Tibial nerve (tissue), 3 donors: ENCODE results near the gene EPB41L2.

DNA sequence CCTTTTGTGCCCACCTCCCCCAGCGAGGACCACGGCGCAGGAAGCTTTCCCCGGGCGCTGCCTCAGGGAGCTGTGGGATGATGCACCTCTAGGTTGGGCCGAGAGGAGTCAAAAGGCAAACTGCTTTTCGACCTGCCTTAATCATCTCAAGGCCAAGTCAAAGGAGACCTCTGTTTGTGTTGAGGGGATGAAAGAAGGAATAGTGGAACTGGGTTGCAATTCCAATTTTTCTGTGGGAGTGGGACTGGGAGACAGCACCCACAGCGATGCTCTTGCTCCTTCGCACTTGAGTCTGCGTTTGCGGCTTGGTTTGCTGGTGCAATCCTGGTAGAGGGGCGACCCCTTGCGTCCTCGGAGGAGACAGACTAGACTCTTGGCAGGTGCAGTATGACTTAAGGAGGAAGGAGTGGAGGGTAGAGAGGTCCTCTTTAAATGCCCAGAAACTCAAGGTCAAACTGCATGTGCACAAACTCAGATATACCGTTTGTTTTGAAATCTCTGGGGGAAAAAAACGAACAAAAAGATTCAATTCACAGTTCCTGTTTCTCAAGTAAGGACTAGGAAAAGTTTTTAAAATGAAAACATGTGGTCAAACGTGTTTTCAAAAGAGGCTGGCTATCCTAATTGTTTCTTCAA lies 2.9 kb downstream of the RSPO3 start:
- PRO-cap = unidirectional peak, minus-strand start at position 294 of the sequence
- RAMPAGE, long total RNA, 3 experiments = no peak in any of the 3 experiments

DNA sequence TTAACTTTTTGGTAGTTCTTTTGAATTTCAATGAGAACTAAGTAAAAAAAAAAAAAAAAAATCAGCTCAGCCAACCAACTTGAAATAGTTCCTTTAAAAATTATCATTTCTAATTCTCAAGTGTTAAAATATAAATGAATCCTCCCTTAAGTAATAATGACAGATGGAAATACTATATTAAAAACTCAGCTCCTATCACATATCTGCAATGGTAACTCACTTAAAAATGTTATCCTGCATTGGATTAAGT lies 31.2 kb upstream of the C6orf58 start:
- PRO-cap = no peak
- RAMPAGE, long total RNA, 3 experiments = no peak in any of the 3 experiments

DNA sequence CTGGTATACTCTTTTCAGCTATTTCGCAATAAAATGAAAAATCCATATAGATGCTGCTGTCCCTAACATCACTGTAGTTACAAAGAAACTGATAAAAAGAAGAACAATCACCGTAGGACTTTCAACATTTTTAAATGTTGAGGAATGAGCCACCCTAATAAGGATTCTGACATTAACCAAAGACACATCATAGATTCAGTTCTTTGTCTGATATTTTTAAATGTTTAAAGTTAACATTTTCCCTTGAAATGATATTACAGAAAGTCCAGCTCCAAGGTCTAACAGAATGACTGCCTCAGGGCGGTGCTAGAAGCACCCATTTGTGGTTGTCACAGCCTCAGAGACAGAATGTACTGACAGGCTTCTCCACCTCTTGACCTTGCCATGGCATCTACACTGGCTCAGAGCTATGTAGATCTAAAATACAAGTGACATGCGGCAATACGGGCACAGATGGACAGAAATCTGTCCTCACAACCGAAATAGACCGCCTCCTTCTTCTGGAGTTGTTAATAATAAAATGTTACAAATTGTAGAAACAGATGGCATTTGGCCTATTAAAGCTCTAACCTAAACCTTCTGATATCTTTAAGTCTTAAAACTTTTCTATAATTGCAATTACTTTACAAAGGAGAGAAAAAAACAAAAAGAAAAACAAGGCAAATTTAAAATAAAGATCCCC lies 167.2 kb upstream of the THEMIS start:
- PRO-cap = no peak
- RAMPAGE, long total RNA, 3 experiments = no peak in any of the 3 experiments

- PRO-cap = no peak
- RAMPAGE, long total RNA, 3 experiments = no peak in any of the 3 experiments
These were observed 180.6 kb downstream of the PTPRK start for GRCh38 chr6:128339688-128340324.

DNA sequence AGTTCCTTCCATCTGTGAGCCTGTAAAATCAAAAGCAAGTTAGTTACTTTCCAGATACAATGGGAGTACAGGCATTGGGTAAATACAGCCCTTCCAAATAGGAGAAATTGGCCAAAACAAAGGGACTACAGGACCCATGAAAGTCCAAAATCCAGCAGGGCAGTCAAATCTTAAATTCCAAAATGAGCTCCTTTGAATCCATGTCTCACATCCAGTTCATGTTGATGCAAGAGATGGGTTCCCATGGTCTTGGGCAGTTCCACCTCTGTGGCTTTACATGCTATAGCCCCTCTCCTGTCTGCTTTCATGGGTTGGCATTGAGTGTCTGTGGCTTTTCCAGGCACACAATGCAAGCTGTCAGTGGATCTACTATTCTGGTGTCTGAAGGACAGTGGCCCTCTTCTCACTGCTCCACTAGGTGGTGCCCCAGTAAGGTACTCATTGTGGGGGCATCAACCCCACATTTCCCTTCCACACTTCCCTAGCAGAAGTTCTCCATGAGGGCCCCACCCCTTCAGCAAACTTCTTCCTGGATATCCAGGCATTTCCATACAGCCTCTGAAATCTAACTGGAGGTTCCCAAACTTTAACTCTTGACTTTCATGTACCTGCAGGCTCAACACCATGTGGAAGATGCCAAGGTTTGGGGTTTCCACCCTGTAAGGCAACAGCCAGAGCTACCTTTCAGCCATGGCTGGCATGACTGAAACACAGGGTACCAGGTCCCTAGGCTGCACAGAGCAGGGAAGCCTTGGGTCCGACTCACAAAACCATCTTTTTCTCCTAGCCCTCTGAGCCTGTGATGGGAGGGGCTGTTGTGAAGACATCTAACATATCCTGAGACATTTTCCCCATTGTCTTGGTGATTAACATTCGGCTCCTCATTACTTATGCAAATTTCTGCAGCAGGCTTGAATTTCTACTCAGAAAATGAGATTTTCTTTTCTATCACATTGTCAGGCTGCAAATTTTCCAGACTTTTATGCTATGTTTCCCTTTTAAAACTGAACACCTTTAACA lies 144.4 kb downstream of the PTPRK start:
- PRO-cap = no peak
- RAMPAGE, long total RNA, 3 experiments = no peak in any of the 3 experiments

- PRO-cap = no peak
- RAMPAGE, long total RNA, 3 experiments = no peak in any of the 3 experiments
These were observed 40.2 kb downstream of the PTPRK start for GRCh38 chr6:128480099-128480781.

DNA sequence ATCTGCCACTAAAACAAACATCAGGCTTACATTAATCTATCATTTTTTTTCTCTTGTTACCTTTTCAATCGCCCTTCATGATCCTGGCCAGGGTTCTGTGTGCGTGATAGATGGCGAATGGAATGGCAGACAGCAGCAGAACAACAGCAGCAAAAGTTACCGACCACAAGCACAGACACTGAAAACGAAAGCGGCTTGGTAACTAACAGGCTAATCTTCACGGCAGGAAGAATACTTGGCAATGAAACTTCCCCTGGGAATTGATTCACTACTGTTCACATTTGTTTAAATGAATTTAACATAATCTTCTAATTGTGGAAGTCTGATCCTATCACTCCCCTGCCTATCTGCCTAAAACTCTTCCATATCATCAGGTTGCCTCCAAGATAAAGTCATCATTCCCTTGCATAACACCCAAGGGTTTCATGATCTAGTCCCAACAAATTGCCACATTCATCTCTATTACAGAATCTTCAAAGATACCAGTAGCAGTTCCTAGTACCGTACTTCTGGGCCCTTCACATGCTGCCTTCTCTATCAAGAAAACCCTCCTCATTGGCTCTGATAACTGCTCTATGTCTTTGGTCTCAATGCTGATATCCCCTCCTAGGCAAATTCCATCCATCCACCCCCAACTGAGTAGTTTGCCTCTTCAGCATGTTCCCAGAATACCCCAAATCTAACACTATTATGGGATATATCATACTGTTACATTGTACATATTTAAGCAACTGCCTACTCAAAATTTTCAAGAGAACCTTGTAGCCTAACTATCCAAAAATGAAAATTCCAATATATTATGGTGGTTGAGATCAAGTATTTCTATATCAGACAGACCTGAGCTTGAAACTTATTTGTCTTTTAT lies 28.5 kb downstream of the PTPRK start:
- PRO-cap = no peak
- RAMPAGE, long total RNA, 3 experiments = start-site peak on the minus strand in 2 of 3 experiments, centred at positions 193 to 349 of the sequence, 7 to 11 reads per replicate

DNA sequence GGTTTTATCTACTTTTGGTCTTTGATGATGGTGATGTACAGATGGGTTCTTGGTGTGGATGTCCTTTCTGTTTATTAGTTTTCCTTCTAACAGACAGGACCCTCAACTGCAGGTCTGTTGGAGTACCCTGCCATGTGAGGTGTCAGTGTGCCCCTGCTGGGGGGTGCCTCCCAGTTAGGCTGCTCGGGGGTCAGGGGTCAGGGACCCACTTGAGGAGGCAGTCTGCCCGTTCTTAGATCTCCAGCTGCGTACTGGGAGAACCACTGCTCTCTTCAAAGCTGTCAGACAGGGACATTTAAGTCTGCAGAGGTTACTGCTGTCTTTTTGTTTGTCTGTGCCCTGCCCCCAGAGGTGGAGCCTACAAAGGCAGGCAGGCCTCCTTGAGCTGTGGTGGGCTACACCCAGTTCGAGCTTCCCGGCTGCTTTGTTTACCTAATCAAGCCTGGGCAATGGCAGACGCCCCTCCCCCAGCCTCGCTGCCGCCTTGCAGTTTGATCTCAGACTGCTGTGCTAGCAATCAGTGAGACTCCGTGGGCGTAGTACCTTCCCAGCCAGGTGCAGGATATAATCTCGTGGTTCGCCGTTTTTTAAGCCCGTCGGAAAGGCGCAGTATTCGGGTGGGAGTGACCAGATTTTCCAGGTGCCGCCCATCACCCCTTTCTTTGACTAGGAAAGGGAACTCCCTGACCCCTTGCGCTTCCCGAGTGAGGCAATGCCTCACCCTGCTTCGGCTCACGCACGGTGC lies 28.0 kb downstream of the LAMA2 start:
- PRO-cap = no peak
- RAMPAGE, long total RNA, 3 experiments = no peak in any of the 3 experiments

- PRO-cap = no peak
- RAMPAGE, long total RNA, 3 experiments = no peak in any of the 3 experiments
These were observed 257.6 kb downstream of the LAMA2 start for GRCh38 chr6:129140268-129141163.

DNA sequence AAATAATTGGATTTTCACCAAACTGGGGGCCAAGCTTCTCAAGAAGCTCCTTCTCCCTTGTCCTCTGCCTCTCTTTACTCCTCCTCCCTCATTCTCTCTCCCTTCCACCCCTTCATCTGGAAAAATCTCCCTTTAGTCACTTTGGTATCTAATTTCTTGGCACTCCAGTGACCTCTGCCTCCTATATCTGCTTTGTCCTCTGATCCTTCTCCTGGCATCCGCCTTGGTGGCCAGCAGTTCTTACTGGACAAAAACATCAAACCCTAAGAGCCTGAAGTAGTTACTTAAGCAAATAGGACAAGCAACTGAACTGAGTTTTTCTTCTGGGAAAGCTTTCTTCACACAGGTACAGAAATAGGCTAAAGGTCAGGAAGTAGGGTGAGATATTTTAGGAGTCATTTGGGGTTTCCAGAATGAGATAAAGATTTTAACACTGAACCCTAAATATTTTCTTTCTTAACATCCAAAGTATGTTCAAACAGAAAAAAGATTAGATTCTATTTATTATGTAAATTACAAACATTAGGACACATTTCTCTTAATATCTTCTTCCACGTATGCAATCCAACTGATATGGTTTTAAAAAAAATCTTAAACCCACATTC lies 220.6 kb downstream of the ARHGAP18 start:
- PRO-cap = no peak
- RAMPAGE, long total RNA, 3 experiments = no peak in any of the 3 experiments

- PRO-cap = no peak
- RAMPAGE, long total RNA, 3 experiments = no peak in any of the 3 experiments
These were observed 195.7 kb downstream of the ARHGAP18 start for GRCh38 chr6:129514182-129514720.

DNA sequence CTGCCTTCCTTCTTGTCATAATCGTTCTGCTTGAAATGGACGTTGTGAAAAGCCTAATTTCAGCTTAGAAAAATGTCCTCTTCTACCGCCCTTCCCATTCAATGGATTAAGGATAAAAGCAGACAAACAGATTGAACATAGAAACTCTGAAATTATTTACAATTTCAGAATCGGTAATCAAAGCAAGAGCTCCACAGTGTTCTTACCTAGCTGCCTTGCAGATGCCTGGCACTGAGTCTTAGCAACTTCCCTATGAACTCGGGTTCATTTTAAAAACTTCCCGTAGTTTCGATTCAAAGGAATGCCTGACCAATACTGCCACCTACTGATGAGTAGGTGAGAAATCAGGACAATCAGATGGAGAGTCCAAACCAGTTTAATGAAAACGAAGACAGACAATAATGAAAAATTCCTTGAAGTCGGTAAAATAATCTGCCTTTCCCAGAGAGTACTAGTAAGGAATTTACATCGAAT lies 134.8 kb downstream of the ARHGAP18 start:
- PRO-cap = no peak
- RAMPAGE, long total RNA, 3 experiments = no peak in any of the 3 experiments

- PRO-cap = no peak
- RAMPAGE, long total RNA, 3 experiments = no peak in any of the 3 experiments
These were observed 64.5 kb downstream of the ARHGAP18 start for GRCh38 chr6:129645214-129646198.

DNA sequence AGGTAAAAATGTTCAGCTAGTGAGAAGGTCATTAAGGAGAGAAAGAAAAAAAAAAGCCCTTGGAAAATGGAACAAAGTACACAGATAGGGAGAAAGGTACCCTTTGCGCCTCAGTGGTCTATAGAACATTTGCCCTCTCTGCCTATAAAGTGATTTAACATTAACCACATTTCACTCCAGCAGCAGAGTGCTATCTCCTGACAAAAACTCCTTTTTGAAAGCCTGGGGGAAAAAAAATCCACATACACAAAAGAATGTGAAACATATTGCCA lies 798 bp downstream of the ARHGAP18 start:
- PRO-cap = no peak
- RAMPAGE, long total RNA, 3 experiments = no peak in any of the 3 experiments

GRCh38 chr6:130863587-130864012 lies 36.4 kb downstream of the SMLR1 start:
- PRO-cap = no peak
- RAMPAGE, long total RNA, 3 experiments = no peak in any of the 3 experiments

GRCh38 chr6:130969940-130970791 lies 92.9 kb downstream of the EPB41L2 start:
- PRO-cap = bidirectional peak, plus-strand start at chr6:130970462, minus-strand start at chr6:130970373
- RAMPAGE, long total RNA, 3 experiments = start-site peak on the minus strand in 3 of 3 experiments, at chr6:130970309-130970417 at its widest, 542 to 2,575 reads per replicate

- PRO-cap = bidirectional peak, plus-strand start at chr6:131063428, minus-strand start at chr6:131063245
- RAMPAGE, long total RNA, 3 experiments = start-site peak on the minus strand in 3 of 3 experiments, at chr6:131063160-131063301 at its widest, 586 to 1,251 reads per replicate
These were observed at the start of gene EPB41L2 for GRCh38 chr6:131062720-131063332. Gene EPB41L2, minus strand, starts transcription at chr6:131063245.

DNA sequence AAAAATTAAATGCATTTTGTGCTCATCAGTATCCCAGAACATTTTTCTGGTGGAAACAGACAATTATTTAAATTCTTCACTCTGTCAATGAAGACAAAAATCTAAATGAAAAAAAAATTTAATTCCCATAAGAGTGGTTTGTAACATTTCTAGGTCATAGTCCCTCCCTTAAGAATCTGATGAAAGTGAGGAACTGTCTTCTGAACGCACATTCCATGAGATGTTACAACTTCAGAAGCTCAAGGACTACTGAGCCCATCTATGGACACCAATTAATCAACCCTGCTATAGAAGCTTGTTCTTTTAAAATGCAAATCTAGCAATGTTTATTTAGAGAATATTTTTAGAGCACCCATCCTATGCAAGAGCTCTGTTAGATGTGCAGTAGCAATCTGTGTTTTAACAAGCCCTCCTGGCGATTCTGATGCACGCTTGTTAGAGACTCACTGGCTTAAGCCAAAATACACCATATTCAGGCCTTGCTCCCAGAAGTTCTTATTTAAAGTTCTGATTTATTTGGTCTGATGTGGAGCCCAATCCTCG lies 21.2 kb upstream of the ARG1 start:
- PRO-cap = no peak
- RAMPAGE, long total RNA, 3 experiments = no peak in any of the 3 experiments

DNA sequence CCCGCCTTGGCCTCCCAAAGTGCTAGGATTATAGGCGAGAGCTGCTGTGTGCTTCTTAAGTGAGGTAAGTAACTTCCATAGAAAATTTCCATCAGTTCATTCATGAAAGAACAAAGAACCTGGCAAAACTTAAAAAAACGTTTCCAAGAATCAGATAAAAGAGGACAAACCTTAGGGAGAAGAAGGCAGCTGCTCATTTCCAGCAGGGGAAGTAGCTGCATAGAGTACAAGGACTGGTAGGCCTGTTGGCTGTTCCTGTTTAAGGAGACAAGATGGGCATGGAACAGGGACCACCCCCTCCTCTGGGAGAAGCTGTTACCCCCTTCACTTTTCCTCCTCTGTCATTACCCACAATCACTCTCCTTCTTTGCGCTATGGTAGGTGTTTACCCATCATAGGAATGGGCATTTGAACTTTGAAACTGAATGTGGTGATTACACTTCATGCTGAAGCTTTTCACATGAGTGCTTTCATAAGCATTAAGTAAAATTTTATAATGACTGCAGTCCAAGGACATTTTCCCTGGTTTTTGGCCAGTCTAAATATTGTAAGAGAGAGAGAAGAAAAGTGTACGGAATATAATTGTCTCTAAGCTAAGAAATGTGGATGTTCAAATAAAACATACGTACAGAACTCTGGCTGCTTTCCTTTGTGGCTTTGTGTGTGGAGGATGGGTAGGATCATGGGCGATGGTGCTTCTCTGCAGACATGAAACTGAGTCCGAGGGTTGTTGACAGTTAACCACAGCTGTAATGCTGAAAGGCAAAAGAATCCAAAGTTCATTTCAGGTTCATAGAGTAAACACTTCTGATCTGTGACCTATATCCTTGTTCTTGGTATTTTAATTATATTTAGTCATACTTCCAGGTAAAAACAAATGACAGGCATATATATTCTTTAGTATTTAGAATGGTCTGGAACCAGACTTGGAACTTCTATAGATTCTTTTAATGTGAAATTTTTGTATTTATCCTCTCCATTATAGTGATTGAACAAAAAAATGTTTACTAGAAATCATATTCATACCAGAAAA lies 56.3 kb downstream of the CCN2 start:
- PRO-cap = no peak
- RAMPAGE, long total RNA, 3 experiments = no peak in any of the 3 experiments

DNA sequence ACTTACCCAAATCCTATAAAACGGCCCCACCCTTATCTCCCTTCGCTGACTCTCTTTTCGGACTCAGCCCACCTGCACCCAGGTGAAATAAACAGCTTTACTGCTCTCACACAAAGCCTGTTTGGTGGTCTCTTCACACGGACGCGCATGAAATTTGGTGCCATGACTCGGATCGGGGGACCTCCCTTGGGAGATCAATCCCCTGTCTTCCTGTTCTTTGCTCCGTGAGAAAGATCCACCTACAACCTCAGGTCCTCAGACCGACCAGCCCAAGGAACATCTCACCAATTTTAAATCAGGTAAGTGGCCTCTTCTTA lies 49.4 kb downstream of the CCN2 start:
- PRO-cap = no peak
- RAMPAGE, long total RNA, 3 experiments = no peak in any of the 3 experiments